Natural killer cell (primary cell): ENCODE results near the gene SLIT2.

GRCh38 chr4:16083047-16083169 lies 915 bp downstream of the PROM1 start:
- PRO-cap = no peak

DNA sequence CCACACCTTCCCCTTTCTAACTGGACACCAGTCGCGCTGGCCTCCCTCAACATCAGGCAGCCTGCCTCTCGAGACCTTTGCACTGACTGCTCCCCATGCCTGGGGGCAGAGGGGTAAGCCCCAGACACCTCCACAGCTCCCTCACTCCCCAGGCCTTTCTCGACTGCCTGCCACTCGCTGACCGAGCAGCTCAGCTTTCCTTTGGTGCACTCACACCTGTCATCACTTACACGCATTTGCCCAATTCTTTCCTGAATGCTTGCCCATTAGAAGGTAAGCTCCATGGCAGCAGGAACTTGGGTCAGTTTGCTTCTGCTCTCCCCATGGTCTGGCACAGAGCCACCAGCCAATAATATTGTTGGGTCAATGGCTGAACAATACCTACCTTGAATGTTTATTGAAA lies 32.2 kb upstream of the PROM1 start:
- PRO-cap = no peak

DNA sequence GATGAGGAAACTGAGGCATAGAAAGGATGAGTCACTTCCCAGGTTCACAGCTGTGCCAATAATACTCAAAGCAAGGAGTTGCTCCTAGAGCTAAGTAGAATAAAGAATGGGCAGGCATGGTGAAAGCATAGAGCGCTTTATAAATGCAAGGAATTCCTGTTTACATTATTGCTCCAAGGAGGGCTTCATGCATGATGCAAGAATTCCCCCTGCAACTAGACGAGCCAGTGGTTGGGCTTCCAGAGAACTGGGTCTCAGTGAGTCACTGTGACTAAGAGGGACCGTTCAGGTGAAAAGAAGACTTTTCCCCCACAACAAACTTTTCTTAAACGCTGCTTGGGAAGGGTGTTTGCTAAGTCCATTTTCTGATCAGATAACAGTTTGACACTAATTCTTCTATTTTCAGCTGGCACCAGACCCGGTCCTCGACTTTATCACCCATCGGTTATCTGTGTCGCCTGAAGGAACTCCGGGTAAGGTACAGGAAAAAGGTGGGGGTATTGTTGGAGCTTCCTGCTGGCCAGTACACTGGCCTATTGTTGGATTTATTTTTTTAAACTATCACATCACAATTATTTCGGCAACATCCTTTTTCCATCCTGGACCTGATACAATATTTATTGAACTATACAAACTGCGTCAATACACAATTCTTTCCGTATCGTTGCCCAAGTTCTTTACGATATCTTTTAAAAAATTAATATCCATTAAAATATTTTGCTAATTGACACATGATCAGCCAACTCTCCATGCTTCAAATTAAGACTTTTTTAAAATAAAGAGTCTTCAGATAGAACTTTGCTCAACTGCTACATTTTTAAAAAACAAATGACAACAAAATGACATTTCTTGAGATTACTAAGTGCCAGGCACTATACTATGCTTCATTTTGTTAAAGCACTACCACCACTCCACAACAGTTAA lies 40.0 kb downstream of the LDB2 start:
- PRO-cap = no peak

GRCh38 chr4:17780394-17781025 lies 911 bp downstream of the FAM184B start:
- PRO-cap = no peak

DNA sequence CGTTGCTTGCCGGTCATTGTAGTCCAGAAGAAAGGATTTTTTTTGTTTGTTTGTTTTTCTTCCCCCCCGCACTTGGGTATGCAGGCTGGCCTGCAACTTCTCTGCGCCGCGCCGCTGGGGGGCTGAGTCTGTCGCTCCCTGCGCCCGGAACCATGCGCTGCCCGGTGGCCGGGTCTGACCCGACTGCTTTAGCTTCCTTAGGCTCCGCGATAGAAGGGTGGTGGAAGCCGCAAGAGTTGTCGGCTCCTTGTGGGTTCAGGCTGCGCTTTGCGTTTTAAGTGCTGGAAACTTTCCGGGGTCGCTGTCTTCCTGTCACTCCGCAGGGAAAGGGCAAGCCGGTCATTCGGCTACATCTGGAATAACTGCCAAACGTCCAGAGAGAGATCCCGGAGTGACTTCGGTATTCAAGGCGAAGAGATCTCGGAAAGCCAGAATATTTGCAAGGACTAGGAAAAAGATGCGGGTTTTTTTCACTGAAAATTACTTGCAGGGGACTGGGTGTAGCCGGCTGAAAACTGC lies 732 bp upstream of the LCORL start:
- PRO-cap = bidirectional peak, plus-strand start at position 125 of the sequence, minus-strand start outside the sequence

- PRO-cap = no peak
Measured at GRCh38 chr4:18321664-18322104, 300.1 kb upstream of the LCORL start.

GRCh38 chr4:20251661-20252317 lies at the start of gene SLIT2:
Gene SLIT2, plus strand, starts transcription at chr4:20251905.
- PRO-cap = no peak

- PRO-cap = no peak
Measured at GRCh38 chr4:20266543-20266694, 14.7 kb downstream of the SLIT2 start.

DNA sequence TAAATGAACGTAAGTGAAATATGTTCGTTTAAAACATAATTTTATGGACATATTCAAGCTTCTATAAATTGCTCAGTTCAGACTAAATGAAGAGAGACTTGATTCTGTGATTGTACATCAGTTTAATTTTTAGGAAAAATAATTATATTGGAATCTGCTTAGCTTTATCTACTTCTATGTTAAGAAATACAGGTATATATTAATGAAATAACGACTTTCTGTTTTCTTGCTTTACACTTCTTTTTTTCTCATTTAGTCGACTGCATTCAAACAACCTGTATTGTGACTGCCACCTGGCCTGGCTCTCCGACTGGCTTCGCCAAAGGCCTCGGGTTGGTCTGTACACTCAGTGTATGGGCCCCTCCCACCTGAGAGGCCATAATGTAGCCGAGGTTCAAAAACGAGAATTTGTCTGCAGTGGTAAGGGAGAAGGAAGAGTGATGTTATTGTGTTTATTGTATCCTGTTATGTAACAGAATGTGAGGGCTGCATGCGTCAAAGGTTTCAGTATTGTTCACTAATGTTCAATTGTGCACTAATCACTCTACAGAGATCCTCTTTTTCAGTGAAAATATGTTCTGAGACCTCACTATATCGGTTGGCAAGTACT lies 211.6 kb upstream of the PACRGL start:
- PRO-cap = no peak

GRCh38 chr4:20743362-20743910 lies 43.2 kb downstream of the PACRGL start:
- PRO-cap = no peak

DNA sequence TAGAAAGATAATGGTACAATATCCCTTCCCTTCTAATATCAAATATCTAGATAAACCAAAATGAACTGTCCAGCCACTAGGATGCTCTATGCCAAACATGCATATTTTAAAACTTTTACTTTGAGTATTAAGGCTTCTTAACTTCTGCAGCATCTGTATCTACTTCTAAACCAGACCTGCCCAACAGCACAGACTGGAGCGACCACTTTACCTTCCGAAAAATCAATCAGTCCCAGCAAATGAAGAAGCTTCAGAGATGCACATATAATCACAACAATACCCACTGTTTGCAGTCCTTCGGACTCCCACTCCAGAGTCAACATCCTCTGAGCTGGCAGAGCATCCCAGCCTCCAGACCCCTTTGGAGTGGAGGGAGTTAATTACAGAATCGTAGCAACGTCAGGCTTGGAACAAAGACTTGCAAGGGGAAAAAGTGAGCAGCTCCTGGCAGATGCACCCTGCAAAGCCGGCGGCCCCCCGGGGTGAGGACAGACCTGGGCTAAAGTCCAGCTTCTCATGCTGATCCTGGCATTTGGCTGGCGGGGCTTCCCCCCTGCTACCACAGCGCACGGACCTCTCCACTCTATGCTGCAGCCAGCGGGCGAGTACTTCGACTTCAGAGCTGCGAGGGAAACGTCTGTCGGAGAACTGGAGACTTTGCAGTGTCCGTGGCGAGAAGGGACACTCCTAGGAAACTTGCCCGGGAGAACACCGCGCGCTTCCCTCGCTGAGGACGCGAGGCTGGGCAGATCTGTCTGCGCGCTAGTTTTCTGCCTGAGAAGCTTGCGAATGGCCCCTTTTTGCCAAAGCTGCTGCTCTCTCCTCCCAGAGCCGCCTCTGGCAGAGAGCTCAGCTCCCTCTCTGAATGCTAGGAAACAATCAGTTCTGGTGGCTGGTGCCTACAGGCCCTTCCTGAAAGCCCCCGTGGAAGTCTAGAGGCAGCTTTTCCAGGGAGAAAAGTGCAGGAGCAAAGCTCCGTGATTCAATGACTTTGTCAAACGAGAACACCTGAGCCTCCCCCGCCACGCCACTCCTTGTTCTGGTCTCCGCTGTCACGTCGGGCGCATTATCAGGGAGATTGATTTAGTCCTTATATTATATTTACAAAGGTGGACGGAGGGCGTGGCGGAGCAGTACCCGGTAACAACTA lies 283.7 kb downstream of the PACRGL start:
- PRO-cap = no peak

GRCh38 chr4:22398640-22399440 lies 117.0 kb downstream of the ADGRA3 start:
- PRO-cap = no peak

- PRO-cap = no peak
Measured at GRCh38 chr4:22402270-22402851, 113.5 kb downstream of the ADGRA3 start.

DNA sequence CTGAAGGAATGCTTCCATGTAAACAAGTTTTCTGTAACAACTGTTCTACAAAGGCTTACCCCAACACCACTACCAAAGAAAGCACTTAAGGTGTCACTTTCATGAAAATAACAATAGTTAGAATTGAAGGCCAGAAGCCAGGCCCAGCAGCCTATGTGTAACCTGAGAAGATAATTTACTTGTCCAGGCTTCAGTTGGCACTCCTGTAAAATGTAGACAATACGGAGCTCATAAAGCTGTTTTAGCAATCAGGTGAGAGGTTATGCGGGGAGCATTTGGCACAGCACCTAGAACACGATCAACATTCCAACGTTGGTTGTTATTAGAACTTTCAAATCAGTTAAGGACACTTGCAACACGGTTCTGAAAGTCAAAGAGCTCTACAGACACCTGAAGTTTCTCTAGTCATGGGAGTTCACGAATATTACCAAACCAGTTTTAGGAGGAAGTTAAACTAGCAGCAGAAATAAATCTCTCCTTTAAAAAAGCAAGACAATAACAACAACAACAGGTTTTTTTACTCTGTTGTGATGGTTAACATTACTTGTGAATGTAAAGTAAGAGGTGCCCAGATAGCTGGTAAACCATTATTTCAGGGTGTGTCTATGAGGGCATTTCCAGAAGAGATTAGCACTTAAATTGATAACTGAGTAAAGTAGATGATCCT lies 15.6 kb downstream of the ADGRA3 start:
- PRO-cap = no peak

- PRO-cap = no peak
Measured at GRCh38 chr4:22500935-22501324, 14.9 kb downstream of the ADGRA3 start.

DNA sequence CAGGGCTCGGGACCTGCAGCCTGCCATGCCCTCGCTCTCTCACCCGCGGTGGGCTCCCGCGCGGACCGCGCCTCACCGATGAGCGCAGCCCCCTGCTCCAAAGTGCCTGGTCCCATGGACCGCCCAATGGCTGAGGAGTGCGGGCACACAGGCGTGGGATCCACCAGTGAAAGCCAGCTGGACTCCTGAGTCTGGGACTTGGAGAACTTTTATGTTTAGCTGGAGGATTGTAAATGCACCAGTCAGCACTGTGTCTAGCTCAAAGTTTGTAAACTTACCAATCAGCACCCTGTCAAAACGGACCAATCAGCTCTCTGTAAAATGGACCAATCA lies 119.1 kb upstream of the ADGRA3 start:
- PRO-cap = no peak

DNA sequence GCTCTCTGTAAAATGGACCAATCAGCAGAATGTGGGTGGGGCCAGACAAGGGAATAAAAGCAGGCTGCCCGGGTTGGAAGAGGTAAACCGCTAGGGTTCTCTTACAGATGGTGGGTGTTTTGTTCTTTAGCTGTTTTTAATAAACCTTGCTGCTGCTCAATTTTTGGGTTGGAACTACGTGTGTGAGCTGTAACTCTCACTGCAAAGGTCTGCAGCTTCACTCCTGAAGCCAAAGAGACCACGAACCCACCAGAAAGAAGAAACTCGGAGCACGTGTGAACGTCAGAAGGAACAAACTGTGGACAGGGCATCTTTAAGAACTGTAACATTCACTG lies 119.4 kb upstream of the ADGRA3 start:
- PRO-cap = no peak

GRCh38 chr4:22727894-22728179 lies 212.0 kb upstream of the ADGRA3 start:
- PRO-cap = no peak

DNA sequence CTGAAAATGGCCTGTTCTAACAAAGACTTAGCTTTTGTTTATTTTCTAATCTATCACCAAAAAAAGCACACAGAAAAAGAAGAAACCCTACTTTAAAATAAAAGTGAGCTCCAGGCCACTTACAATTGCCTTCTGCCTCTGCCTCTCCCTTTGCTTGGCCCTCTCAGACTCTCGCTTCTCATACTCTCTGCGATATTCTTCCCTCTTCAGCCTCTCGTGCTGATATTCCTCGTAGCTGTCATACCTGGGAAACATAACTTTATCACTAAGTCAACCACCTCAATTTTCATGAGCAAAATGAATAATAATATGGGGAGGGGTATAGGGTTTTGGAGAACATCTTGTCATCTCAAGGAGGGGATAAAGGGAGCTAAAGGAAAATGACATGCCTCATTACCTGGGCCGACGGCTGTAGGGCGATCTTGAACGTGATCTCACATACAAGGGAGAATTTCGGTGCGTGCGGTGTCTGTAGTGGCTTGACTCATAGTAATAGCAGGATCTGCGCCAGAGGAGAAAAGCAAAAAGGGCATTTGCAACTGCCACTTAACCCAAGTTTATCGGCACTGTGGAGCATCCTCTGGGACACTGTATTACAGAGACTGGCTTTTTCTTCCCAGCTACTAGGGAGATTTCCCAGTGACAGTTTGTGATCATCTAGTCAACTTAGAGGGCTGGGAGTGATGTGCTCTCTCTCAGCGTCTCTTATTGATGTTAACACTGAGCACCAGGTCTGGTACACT lies 77.1 kb downstream of the PPARGC1A start:
- PRO-cap = no peak

GRCh38 chr4:23831530-23832155 lies 58.2 kb downstream of the PPARGC1A start:
- PRO-cap = no peak